ENCODE results near the gene MTIF2.

DNA sequence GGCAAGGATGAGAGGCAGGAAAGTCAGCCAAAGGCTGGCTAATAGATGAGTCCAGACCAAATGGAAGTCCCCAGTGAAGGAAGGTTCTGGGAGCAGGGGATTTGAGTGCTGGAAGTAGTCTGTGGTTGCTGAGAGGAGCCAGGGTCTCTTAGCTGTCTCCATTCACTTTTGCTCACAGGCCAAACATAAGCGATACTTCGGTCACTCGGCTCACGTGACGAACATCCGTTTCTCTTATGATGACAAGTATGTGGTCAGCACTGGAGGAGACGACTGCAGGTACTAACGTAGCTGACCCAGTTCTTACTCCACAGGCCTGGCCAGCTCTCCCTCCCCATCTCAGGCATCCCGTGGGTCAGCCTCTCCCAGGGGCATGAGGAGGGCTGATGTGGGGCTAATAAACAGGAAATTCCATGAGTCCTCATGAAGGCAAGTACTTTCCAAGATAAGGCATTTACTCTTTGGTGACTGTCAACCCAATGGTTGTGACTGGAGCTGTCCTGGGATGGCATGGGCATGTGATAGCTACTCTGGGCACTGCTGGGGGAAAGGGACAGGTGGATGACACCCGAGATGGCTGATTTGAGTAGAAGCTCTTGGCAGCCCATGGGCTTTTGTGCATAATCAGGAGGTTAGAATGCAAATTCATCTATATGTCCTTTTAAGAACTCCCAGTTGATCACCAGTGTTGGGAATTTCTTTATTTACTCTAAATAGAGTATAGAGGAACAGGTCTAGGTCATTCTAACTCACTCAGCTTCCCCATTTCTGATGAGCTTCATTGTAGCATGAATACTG is 81.6 kb downstream of the RTN4 start:
- RRBS: no CpG with 5 or more reads among the region's 10 CpGs

GRCh38 chr2:55026694-55027572 is 23.3 kb downstream of the RTN4 start:
- RRBS: no CpG with 5 or more reads among the region's 10 CpGs

- RRBS: no CpG with 5 or more reads among the region's 3 CpGs
Measured at GRCh38 chr2:55045938-55047139, 3.9 kb downstream of the RTN4 start.

DNA sequence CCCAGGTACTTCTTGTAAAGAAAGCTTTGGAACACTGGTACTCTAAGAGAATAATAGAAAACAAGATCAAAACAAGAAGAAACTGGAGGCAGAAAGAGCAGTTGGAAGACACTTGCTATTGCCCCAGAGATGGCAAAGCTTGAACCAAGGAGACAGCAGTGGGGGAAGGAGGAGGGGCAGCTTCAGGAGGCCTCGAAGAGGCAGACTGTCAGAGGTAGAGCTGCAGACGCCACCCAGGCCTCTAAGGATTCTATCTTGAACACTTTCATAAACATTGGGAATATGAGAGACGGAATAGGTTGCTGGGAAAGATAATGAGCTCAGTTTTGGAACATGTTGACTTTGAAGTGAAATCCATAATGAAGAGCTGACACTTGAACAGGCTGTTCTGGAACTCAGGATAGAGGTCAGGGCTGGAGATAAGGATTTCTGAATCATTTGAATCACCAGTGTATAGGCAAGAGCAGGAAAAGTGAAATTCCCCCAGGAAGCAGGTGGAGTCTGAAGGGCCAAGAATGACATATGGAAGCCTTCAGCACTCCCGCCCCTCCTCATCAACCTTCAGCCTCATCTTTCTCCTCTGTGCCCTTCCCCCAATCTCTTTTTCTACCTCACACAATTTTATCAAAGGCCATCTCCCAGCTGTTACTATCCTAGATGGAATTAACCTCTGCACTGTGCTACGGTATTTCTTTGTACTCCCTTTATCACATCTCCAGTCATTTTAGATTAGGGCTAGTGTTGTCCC is 47.3 kb upstream of the RTN4 start:
- RRBS: no CpG with 5 or more reads among the region's 5 CpGs

DNA sequence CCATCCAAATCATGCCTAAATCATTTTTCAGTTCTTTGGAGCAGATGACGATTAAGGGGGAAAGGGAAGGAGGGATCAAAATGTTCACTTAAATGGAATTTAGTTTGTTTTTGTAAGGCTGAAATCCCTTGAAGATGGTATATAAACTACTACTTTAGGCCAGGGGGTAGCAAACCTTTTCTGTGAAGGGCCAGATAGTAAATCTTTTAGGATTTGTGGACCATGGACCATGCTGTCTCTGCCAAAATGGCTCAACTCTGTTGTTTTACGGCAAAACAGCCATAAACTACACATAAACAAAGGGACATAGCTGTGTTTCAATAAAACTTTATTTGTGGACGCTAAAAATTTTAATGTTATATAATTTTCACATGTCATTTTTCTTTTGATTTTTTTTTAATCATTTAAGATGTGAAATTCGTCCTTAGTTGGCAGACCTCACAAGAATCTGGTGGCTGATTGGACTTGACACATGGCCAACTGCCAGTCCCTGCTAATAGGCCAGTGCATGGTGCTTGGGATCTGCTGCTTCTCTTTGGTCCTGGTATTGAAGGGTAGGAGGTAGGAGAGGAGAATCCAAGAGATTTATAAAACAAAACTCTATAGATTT is 52.0 kb upstream of the RTN4 start:
- RRBS: no CpG with 5 or more reads among the region's 4 CpGs

DNA sequence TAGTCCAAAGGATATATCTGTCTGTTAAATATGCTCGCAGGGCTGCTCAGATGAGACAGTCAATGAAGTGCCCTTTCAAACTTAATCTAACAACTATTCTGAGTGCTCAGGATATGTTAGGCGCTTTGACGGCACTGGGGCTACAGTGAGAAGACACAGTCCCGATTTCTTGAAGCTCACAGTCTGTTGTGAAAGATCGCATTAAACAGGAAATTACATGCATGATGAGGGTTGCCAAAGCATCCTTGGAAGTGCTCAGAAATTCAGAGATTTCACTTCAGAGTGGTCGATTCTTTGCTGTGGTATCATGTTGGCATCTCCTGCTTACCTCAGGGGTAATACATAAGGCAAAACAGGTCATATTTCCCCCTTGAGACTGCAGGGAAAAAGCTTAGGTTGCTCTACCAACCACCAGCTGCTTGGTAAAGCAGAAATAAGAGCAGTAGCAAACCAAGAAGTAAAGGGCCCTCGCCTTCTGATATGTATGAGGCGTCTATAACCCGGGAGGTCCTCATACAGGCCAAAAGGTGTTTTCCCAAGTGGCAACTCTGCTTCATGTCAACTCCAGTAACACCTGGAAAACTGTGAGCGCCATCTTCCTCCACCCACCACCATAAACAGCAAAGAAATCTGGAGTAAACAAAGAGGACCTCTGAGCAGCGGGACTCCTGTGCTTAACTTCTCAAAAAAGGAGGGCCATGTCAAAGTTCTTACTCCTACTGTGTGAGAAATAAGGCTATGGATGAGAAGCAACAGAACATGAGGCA is 79.5 kb downstream of the CLHC1 start:
- RRBS: no CpG with 5 or more reads among the region's 11 CpGs

DNA sequence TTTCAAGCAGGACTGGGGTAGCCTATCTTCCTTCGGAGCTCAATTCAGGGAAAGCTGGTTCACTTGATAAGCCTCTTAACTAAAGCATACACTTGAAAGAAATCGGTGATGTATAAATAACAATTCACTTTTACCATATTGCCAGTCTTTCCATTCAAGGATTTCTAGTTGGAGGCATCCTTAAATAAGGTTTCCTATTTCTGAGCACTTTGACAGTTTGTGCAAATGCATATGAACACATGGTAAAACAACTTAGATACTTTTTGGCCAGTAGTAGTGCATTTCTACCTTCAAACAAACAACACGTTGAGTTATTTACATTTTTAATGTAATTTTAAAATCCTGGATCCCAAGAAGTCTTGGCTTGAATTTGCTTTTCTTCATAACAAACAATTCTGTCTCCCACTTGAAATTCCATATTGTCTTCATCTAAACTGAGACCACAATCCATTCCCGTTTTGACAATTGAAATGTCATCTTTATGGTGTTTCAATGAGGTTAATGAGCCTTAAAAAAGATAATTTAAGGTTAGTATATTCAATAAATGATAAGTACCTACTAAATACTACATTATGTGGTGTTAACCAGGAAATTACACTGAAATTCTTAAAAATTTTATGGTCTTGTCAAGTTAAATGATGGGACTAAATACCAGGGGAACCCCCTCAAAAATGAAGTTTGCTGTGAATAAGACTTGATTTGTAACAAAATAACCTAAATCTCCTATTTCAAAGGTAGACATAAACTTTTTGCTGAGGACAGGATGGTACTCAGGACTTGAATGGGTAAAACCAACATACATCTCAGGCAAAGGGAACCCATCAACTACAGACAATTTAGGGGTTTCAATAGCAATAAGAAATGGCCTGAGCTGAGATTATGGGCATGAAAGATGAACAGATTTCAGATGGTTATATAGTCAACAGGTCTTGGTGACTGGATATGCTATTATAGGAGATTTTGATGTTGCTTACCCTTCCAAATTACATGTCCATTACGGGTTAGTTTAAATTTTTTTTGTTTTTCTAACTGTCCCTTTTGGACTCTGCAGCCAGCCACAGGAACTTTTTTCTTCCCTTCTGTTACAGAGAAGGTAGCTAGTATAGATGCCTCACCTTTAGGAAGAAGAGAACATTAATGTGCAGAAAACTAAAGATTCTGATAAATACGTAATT is 4.2 kb downstream of the RPS27A start:
- RRBS: no CpG with 5 or more reads among the region's 6 CpGs

GRCh38 chr2:55269095-55269704 is at the start of gene MTIF2:
Gene MTIF2, minus strand, starts transcription at chr2:55269231.
- RRBS: 2% methylated on average over 6 of the region's 29 CpGs

- RRBS: no CpG with 5 or more reads among the region's 9 CpGs
Measured at GRCh38 chr2:55519359-55519521, 278 bp upstream of the CFAP36 start.

- RRBS: no CpG with 5 or more reads among the region's 11 CpGs
Measured at GRCh38 chr2:55618343-55618609, 854 bp upstream of the PPP4R3B start.

- RRBS: no CpG with 5 or more reads among the region's 7 CpGs
Measured at GRCh38 chr2:55779362-55780108, 85.9 kb upstream of the PNPT1 start.

DNA sequence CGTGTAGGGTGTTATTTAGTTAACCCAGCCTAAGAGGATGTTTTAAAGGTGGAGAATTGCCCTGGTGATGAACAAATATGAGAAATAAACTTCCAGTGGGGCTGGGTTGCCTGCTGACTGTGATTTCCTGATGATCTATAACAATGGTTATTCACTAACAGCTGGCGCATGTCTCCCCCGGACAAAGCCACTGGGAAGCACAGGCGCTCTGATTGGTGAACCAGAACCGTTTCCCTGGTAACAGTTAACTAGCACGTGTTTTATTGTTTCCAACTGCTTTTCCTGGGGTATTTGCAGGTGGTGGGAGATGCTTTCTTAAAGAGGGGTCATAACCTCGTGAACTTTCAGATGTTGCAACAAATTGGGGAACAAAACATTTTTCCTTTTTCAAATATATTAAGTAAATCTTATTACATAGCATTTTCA is 85.5 kb upstream of the EFEMP1 start:
- RRBS: no CpG with 5 or more reads among the region's 7 CpGs

GRCh38 chr2:56133799-56134014 is 50.1 kb upstream of the CCDC85A start:
- RRBS: no CpG with 5 or more reads among the region's 2 CpGs

GRCh38 chr2:58056587-58056901 is 9.9 kb downstream of the VRK2 start:
- RRBS: no CpG with 5 or more reads among the region's 3 CpGs

GRCh38 chr2:58108023-58108328 is 61.4 kb downstream of the VRK2 start:
- RRBS: no CpG with 5 or more reads among the region's 3 CpGs

- RRBS: 0% methylated on average over 1 of the region's 27 CpGs
Measured at GRCh38 chr2:58427581-58428094, 186.5 kb upstream of the FANCL start.

DNA sequence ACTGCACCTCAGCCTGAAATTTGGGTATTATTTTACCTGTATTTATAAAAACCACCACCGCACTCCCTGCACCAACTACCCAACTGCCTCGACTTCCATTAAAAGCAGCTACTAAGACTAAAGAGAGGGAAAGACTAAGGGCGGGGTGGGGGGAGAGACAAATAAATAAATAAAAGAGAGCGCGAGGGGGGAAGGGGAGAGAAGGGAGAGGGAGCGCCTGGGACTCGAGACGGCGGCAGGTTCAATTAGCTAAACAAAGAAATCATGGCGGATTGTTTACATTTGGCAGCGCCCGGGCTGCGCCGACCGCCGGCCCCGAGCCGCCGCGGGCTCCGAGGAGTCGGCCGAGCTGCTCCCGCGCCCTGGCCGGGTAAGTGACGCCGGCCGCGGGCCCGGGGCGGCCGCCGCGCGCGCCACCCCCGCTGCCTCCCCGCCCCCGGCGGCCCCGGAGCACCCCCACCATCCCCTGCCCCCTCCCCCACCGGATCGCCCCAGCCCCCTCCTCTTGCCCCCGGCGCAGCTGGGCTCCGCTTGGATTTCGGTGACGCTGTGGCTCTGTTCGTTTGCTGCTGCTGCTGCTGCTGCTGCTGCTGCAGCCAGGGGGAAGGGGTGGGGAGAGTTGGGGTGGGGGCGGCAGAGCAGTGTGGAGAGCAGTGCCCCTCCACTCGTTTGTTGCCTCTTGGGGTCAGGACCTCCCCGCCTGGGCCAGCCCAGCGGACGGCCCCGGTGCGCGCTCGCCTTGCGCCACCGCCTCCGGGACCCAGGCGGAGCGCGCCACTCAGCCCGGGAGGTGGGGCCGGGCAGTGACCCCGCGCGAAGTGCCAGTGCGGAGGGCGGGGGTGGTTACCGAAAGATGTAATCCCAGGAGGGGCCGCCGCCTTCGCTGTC is 187.2 kb upstream of the FANCL start:
- RRBS: 3% methylated on average over 19 of the region's 76 CpGs

DNA sequence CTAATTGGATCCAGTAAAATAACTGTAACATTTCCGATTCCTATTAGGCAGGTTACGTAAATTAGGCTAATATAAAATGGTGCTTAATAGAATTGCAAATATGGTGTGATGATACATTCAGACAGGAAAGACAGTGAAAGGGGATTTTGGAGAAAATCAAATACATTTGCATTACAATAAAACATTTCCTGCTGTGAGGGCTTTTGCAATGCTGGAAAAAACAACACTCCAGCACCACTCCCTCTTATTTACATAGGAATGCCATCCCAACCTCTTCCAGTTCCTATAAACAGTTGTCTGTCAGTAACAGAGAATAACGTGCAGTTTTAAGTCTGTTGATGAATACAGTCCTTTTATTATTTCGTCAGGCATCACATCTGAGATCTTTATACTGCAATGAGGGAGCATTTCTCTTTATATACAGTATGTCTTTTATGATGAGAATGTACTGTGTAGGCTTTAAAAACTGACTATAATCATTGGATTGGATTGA is 298.9 kb upstream of the FANCL start:
- RRBS: no CpG with 5 or more reads among the region's 4 CpGs

- RRBS: no CpG with 5 or more reads among the region's 4 CpGs
Measured at GRCh38 chr2:58540635-58541153, 299.6 kb upstream of the FANCL start.

GRCh38 chr2:58925670-58925957 is 684.5 kb upstream of the FANCL start:
- RRBS: no CpG with 5 or more reads among the region's 4 CpGs